ENCODE data around the gene FAM13C.

GRCh38 chr10:52774469-52775216, 2.1 kb upstream of the MBL2 start:
- PRO-cap = no peak

DNA sequence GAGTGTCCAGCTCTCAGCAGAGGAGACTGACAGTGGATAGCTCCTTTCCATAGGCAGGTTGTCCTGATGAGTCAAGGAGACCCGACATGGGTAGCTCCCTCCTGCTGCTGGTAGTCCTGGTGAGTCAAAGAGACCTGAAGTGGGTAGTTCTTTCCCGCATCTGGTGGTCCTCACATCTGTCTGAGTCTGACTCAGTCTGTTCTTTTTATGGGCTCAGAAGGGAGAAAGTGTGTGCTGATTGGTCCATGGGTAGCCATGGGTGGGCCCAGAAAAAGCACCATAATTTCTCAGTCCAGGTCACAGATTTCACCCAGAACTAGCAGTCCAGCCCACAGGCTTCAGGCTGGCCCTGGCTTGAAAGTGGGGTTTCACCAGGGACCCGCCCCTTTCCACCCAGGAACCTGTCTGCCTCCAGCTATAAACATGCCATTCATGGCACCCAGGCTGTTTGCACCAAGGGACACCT, 192.6 kb upstream of the MBL2 start:
- PRO-cap = no peak

DNA sequence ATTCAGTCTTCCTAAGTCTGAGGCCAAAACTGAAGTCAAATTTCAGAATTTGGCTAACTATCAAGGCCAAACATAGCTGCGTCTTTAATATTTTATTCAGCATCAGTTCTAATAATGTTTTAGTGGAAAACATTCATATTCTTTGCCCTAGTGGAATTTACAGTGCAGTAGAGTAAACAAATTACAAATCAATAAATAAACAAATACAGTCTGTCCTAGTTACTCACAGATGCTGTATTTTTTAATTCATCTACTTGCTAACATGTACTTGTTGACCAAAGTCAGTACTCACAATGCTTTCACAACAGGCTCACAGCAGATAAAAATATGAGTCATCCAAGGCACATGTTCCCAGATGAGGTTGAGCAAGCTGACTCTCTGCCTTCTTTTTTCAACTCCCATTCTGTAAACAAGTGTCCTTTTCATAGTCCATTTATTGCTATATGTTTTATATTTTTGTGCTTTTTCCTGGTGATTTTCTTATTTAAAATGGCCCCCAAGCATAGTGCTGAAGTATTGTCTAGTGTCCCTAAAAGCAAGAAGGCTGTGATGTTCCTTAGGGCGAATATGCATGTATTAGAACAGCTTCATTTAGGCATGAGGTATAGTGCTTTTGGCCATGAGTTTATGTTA, 563.9 kb downstream of the IPMK start:
- PRO-cap = no peak

DNA sequence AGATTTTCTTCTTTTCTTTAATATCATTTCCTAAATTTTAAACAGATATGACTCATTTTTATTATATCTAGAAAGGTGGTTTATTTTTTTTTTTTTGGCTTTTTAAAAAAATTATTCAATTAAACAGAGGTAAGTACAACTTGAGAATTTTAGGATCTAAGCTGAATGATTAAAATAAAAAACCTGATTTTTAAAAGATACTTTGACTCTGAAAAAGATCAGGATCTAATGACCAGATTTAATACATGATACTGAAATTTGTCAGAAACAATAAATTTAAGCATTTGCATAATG, 215.2 kb downstream of the IPMK start:
- PRO-cap = no peak

DNA sequence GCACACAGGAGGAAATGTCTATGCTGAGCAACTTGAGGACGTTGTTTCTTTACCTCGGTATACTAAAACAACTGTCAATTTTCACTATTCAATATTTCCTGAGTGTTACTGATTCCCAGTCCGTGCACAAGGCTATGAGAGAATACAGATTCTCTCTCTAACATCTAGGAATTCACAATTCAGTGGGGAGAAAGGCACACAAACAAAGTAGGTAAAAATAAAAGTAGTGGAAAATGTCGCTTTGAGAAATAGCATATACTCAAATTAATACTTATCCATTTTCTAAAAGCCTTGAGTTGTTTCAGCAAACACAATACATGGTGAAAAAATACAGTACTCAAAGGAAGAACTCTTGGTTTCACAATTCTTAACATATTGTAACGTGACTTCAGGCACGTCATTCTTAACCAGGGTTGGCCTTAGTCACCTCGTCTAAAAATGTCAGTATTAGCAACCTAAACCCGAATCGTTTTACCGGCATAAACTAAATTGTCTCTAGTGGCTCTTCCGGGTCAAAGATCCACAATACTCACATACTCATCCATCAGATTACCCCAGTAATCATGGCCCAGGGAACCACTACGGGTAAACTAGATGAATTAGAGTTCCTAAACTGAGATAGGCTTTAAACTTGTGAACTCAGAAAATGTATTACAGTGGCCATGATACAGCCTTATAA, 1.5 kb downstream of the IPMK start:
- PRO-cap = no peak

DNA sequence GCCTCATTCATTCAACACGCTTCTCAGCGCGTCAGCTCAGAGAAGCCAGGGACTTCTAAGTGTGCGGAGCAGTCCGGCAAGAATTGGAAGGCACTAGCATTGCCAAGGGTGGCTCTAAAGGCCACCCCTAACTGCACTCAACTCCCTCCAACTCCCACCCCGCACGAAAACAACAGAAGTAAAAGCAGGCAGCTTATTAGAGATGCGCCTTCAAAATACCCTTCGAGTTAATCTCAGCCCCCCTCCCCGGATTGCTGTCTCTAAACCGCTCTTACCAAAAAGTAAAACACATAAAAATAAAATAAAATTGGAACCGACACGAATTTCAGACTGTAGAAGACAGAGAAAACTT, 489 bp upstream of the IPMK start:
- PRO-cap = bidirectional peak, plus-strand start at position 39 of the sequence, minus-strand start outside the sequence

DNA sequence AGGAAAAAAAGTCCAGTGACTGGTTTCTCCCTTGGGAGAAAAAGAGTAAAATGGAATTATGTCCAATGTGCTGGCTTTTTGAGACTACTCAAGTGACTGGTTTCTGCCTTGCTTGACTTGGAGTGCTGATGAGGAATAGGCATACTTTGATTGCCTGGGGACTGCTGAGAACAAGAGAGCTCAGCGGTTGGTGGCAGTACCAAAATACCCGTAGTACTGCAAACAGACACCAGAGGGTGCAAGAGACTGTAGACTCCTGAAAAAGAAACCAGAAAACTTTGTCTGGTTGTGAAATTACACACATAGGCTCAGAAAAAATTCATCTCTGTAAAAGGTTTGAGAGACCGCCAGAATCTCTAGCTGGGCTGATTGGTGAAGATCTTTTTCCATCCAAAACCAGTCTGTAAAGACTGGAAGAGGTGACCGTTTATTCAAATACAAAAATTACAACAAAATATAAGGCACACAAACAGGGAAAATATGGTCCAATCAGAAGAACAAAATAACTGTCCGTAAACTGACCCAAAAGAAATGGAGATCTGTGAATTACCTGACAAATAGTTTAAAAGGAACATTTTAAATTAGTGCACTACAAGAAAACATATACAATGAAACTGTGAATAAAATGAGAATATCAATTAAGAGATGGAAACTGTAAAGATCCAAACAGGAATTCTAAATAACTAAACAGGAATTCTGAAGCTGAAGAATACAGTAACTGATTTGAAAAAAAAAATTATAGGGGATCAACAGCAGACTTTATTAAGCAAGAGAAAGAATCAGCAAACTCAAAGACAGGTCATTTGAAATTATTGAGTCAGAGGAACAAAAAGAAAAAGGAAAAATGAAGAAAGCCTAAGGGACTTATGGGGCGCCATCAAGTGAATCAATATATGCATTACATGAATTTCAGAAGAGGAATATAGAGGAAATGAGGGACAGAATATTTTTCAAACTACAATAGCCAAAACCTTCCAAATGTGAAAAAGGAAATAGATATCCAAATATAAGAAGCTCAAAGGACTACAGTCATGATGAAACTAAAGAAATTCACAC, 18.7 kb downstream of the BICC1 start:
- PRO-cap = no peak

GRCh38 chr10:58637281-58638006, 124.8 kb downstream of the BICC1 start:
- PRO-cap = no peak

- PRO-cap = no peak
Measured at GRCh38 chr10:58816907-58817867, 304.5 kb downstream of the BICC1 start.

DNA sequence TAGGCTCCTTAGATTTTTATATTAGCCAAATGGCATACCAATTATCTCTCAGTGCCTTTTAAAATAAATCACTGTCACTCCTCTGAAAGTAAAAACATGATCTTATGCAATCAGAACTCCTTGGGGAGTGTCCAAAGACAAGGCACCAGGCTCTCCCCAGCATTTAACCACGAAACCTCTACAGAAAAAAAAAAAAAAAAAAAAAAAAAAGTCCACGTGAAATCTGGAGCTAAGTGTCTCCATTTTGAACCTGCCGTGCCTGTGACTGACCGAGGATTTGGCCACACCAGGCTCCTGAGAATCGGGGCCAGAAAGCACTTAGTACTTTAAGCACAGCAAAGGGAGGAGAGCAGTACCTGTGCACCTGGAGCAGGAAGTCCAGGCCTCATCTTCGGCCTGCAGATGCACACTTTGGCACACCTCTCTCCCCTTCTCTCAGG, 1.7 kb downstream of the FAM13C start:
- PRO-cap = no peak

DNA sequence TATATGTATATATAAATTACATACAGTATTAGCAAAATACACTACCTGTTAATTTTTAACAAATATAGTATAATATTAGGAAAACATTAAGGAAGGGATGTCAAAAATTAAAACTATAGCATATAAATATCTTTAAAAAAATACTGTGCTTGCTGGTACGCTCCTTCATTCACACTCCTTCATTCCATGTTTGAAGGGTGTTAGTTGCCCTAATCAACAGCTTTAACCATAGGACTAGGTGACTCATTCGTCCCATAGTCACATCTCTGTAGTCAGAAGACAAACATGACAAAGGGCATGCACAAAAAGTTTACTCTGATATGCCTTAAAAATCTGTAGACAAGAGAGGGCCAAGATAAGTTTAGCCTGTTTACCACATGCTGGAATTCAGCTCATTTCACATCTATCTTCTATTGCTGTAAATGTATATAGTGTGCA, 717 bp downstream of the FAM13C start:
- PRO-cap = no peak

DNA sequence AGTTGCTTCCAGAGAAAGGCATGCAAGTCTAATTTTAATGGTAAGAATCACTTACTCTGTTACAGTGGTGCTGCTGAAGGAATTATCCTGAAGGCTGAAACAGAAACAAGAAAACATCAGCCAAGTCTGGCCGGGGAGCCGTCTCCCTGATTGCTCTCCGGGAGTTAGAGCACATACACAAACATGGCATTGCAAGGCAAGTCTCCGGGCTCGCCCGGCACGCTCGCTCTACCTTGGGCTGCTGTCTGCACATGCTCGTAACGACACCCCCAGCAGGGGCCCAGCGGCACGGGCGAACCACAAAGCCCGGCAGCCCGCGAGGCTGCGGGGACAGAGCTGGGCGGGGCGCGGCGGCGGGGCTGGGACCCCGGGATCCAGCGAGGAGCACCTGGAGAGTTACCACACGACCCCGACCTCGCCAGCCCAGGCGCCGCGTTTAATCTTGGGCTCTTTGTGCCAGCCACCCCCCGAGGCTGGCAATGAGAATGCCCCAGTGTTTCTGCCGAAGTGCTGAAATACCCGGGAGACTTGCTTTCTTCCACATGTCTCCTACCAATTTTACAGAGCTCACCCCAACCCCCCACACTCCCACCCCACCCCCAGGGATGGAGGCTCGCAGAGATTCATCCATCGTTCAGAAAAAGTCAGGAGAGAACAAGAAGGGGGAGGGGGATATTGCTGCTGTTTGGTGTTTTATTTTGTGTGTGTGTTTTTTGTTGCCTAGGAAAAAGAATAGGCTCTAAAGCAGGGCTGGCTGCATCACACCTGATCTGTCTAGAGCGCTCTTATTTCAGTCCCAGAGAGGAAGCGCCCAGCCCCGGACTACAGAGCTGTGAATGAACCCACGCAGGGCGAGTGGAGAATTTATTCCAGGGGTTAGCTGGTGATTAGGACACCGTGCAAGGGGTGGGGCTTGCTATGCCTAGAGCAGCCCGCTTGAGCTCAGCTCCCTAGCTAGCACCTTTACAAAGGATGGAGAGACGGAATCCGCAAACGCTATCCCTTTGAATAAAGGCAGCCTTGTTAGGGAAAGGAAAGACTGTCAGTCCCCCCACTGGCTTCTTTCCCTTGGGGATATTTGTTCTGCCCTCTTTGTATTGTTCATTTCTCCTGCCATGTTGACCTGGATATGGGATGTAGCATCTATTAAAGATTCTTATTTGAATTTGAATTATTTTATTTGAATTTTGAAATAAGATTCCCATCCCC, at the start of gene FAM13C:
Gene FAM13C (minus strand): TSS at position 206 of the 1,209 bp plus-strand sequence.
- PRO-cap = no peak

DNA sequence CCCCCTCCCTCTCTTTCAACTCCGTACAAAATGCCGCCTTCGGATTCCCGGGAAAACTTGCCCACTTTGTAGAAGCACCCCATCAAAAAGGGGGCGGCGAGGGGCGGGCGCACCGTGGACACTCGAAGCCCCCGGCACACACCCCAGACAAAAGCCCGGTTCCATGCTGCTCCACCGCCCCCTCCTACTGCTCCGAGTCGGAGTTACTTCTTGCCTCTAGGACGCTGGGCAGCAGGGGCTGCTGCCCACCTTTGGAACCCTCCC, 523 bp downstream of the SLC16A9 start:
- PRO-cap = no peak

GRCh38 chr10:59744876-59745075, 8.5 kb downstream of the MRLN start:
- PRO-cap = no peak

DNA sequence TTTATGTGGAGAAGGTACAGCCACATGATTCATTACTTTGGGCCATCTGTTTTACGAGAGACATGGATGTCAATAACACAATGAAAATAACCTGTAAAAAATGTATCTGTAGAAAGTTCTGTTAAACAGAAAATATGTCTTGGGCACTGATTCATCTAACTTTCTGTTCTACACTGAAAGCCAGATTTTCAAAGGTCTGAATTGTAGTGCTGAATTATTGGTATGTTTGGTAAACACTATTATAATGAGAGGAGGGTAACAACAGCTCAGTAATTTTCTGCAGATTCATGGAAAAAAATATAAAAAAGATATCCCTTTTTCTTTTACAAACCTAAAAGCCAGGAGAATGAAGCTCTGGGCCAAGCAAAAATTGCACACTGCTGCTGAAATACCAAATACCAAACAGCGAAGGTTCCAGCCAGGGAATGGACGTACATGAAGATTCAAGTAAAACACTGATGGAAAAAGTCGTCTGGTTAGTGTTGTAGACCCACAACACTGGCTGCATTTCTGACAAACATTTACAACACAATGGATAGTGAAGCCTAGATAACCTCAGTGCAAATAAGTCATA, 39.1 kb upstream of the MRLN start:
- PRO-cap = no peak

- PRO-cap = no peak
Measured at GRCh38 chr10:59812431-59812951, 59.2 kb upstream of the MRLN start.

GRCh38 chr10:59868272-59869259, 37.8 kb downstream of the CCDC6 start:
- PRO-cap = no peak

DNA sequence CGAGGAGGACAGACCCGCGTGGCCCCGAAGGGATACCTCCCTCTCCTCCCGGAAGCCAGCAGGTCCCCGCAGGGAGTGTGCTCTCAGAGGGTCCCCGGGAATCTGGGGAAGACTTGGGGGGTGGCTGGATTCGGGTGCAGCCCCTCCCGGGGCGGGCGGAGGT, 549 bp downstream of the CCDC6 start:
- PRO-cap = no peak

DNA sequence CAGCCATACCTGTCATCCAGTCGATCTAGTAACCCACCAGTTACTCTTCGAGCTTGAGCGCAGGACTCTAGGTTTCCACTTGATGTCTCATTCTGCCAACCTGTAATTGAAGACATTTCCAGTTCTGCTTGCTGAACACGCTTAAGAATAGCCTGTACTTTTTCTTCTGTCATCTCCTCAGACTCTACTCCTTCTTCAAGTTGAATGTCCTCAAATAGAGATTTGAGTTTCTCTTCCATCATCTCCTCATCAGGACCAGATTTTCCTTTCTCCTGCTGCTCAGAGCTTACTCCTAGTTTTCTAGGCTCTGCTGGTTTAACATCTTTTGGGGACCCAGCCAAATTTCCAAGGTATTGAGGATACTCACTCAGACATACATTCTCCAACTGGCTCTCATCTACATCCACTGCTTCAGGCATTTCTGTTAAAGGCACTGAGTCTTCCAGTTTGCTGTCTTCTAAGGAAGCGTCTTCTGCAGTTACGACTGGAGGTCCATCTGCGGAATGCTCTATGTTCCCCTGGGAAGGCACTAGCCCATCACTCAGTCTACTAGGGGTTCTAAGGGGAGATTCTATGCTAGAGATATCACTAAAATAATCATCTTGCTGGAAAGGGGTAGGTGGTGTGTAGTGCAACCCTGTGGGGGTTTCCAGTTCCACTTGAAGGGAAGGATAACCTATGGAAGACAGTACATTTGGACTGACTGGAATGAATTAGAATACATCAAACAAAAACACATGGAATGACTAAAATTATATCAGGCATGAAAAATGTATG, 153.2 kb upstream of the CCDC6 start:
- PRO-cap = no peak

- PRO-cap = no peak
Measured at GRCh38 chr10:60172301-60172990, 217.2 kb downstream of the ANK3 start.

All from SP-49 (cell line).